Metanephros (tissue), 2 donors: Measurements from ENCODE around the genes ZXDC and PRR20G.

DNA sequence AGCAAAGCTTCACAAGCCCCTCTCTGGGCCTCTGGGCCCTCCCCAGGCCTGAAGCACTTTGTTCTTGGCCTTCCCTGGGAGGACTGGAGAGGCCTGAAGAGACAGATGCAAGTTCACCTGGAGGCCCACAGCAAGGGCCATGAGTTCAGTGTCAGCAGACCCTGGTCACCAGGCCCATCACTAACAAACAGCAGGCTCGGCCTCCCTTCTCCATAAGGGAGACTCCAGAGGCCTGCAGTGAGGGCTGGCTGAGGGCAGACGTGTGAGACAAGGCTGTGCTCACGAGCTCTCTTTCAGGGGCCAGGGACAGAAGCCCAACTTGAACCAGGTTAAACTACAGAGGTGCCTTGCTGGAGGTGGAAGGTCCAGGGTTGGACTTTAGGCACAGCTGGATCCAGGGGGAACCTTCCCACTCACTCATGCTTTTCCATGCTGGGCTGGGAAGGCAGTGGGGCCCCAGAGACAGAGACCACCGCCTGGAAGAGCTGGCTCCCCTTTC is 18.9 kb downstream of the CFAP100 start:
- RAMPAGE, long total RNA = no peak

GRCh38 chr3:126439284-126440031 is 36.2 kb downstream of the ZXDC start:
- RAMPAGE, long total RNA = no peak

GRCh38 chr3:126475372-126476126 is at the start of gene ZXDC:
Gene ZXDC, minus strand, starts transcription at chr3:126475891.
- RAMPAGE, long total RNA = no peak

GRCh38 chr3:126600843-126601320 is 42.1 kb upstream of the C3orf22 start:
- RAMPAGE, long total RNA = no peak

GRCh38 chr3:126750546-126751043 is 46.6 kb downstream of the CHCHD6 start:
- RAMPAGE, long total RNA = no peak

DNA sequence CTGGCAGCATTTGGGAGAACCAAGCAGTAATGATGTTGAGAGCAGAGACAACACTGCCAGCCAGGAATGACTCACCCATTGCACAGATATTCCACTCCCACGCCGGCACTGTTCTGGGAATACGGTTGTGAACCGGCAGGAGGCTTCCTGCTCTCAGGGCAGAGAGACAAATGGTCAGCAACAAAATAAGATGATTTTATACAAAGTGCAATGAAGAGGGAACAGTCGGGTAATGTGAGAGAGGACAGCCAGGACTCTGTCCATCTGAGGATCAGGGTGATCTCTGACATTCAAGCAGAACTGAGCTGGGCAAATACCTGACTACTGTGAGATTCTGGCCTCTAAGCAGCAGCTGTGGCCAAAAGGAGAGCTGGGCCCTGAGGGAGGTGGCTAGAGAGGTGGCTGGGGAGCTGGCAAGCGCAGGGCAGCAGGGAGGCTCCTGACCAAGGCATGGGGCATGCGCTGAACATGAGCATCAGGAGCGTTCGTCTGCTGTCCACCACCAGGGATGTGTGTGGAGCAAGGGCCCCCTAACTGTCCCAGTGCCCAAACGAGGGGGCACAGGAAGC is 56.0 kb upstream of the PLXNA1 start:
- RAMPAGE, long total RNA = no peak

DNA sequence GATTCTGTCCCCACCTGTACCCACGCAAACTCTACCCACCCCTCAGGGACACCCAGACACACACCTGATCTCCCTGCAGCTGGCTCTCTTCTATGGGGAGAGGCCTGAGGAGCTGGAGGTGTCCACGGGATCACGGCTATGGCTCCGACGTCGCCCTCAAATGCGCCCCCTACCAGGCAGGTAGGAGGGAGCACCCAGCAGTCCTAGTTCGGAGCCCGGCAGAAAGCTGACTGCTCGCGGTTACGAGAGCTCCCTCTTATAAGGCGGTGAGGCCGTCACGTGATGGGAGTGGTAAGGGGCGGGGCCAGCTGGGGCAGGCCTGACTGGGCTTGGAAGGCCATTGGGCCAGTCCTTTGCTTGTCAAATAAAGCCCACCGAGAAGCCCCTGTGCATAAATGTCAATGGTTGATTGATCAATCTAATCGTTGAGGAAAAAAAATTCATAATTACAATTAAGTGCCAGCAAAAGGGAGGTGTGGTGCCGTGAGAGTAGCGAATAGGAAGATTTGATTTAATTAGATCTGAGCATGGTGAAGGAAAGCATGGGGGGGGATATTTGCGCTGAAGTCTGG is at the start of gene PRR20G:
Gene PRR20G (minus strand): TSS at position 232 of the 572 bp plus-strand sequence.
- RAMPAGE, long total RNA = no peak

DNA sequence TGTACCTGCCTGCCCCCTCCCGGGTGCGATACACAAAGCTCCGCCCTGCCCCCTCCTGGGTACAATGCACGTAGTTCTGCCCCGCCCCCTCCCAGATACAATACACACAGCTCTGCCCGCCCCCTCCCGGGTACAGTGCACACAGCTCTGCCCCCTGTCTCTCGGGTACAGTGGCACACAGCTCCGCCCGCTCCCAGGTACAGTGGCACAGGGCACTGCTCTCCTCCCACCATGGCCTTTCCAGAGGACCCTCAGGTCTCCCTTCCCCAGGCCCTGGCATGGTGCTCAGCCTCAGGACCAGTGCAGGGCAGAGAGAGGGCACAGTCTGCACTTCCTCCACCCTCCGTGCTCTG is 16.6 kb upstream of the PRR20G start:
- RAMPAGE, long total RNA = no peak

- RAMPAGE, long total RNA = no peak
Observed at GRCh38 chr3:127590051-127590383, 516 bp downstream of the TPRA1 start.

- RAMPAGE, long total RNA = no peak
Observed at GRCh38 chr3:127735814-127736627, 63.3 kb downstream of the ABTB1 start.

DNA sequence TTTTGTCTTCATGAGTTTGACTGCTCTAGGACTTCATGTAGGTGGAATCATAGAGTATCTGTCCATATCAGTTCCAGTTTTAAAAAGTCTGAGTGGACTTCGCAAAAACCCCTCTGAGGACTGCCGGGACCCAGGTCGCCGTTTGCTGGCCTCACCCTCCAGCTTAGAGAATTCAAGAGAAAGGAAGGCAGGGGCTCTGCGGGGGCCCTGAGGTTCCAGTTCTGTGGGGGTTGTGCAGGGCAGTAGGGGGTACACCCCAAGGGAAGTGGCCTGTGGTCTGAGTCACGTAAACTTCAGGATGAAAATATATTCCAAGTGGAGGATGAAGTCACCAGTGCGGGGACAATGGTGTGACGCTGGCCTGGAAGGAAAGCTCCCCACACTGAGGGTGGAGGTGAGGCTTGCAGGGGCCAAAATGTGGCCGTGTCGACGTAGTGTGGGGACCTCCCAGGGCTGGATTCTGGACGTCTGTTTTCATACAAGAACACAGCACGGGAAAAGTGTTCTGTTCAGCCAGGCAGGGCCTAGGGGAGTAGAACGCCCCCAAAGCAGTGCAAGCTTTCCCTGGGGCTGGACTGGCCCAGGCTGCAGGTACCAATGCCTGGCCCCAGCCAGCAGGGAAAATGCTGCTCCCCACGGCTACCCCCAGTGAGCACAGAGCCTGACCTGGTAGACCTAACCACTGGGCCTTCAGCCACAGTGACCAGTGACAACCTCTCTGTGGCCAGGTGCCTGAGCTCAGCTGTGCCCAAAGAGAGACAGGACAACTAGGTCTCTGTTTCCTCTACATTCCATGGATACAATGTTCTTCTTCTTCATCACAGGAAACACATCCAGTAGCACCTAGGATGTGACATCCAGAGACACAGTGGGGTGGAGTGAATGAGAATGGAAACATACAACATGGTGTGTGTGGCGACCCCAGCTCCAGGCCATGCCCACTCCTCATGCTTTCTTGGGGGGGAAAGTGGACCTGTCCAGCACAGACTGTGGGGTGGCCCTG is 67.9 kb downstream of the ABTB1 start:
- RAMPAGE, long total RNA = no peak

DNA sequence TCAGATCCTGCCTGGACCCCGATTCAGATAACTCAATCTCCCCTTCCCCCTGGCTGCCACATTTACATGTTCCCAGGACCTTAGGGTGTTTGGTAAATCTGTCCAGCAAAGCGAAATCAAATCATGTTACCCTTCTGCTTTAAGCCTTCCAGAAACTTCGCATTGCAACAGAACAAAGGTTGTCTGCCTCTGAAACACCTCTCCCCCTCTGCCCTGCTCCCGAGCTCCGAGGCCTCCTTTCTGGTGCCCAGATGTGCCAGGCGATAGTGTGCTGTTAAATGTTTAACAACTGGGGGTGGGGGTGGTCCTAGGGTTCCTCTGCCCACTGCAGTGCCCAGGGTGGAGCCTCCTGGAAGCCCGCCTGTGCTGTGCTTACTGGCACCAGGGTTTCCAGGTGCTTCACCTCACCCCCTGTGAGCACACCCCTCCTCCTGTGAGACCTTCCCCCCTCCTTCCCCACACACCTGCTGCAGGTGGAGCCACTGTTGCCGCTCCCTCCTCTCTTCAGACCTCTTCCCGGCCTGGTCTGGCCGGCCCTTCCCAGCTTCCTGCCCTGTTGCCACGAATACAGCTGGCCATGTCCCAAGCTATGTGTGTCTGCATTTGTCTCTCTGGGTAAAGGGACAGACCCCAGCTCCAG is 37.4 kb downstream of the MGLL start:
- RAMPAGE, long total RNA = no peak

- RAMPAGE, long total RNA = no peak
Observed at GRCh38 chr3:127799355-127799710, 23.0 kb downstream of the MGLL start.

- RAMPAGE, long total RNA = no peak
Observed at GRCh38 chr3:127820538-127821423, 1.5 kb downstream of the MGLL start.

DNA sequence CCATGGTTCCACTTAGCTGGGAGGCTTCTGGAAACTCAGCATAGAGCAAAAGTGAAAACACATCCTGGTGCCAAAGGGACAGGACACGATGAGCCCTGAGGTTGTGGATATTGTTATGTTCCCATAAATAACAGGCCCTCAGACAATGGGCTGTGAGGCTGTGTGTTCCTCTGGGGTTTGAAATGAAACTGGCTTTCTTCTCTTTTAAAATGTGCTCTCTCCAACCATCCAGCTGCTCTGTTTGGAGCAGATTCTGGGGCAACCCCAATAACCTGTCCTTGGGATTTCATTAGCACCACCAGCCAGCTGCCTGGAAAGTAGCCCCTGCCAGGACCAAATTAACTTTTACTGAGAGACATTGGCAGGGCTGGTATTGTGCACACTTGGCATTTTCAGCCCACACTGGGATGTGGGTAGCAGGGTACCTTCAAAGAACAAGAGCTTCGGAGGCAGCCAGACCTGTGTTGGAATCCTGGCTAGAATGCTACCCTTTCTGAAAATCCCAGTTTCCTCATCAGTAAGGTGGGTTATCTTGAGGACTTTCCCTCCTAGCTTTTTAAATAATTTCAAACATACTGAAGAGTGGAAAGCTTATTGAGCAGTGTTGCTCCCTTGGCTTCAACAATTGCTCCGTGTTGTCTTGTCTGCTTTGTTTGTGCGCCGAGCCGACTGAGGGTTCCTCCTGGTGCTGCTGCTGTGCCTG is 97.4 kb downstream of the DNAJB8 start:
- RAMPAGE, long total RNA = no peak

- RAMPAGE, long total RNA = no peak
Observed at GRCh38 chr3:128478106-128478972, 11.6 kb upstream of the DNAJB8 start.

GRCh38 chr3:128480791-128481376 is 12.1 kb downstream of the GATA2 start:
- RAMPAGE, long total RNA = no peak

GRCh38 chr3:128483640-128484775 is 9.0 kb downstream of the GATA2 start:
- RAMPAGE, long total RNA = no peak

GRCh38 chr3:128489067-128489469 is 3.9 kb downstream of the GATA2 start:
- RAMPAGE, long total RNA = no peak

GRCh38 chr3:128491334-128491965 is 1.6 kb downstream of the GATA2 start:
- RAMPAGE, long total RNA = no peak